ENCODE measurements around a stretch of chr21.

- CAGE, long polyA plus RNA = no peak
- RRBS = 48% methylated on average over 4 of the region's 19 CpGs
Measured at GRCh38 chr21:43758081-43758642, 17.9 kb downstream of the CSTB start.

DNA sequence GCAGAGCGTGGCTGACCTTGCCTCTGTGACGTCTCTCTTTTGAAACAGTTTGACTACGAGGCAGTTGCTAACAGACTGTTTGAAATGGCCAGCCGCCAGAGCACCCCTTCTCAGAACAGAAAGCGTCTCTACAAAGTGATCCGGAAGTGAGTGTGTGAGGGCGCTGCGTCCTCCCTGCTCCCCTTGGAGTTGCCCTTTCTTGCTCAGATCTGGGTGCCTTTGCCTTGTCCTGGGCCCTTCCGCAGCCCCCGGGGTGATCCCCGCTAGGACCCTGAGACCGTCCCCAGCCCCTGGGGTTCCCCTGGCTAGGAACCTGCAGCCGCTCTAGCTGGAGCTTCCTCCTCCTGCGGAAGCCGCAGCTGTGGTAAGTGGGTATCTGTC lies 11.1 kb downstream of the RRP1 start:
- CAGE, long polyA plus RNA = no peak
- RRBS = 97% methylated on average over 5 of the region's 15 CpGs

- CAGE, long polyA plus RNA = no peak
- RRBS = 3% methylated on average over 11 of the region's 34 CpGs
Measured at GRCh38 chr21:43811941-43812865, 22.8 kb downstream of the RRP1 start.

- CAGE, long polyA plus RNA = no peak
- RRBS = no CpG with 5 or more reads among the region's 4 CpGs
Measured at GRCh38 chr21:43962887-43963349, 49.2 kb upstream of the TRAPPC10 start.

DNA sequence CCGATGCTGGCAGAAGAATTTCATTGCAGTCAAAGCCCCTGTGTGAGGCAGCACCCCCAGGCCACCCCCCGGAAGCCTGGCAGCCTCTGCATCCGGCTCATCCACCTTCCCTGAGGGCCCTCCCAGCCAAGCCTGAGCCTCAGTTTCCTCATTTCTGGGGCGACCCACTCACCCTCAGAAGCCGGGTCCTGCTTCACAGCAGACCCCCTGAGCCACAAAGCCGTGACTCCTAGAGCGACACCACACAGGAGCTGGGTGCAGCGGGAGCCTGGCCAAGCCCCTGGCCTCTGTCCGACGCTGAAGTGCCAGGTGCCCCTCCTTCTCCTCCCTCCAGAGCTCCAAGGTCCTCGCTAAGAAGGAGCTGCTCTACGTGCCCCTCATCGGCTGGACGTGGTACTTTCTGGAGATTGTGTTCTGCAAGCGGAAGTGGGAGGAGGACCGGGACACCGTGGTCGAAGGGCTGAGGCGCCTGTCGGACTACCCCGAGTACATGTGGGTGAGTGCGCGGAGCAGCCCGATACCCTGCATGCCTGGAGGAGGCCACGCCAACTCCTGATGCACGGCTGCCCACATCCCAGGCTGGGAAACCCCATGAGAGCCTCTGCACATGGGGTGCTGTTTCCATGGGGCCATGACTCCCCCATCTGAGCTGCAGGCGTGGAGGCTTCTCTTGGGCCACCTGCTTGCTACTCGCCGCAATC lies 43.2 kb upstream of the TRAPPC10 start:
- CAGE, long polyA plus RNA = no peak
- RRBS = 86% methylated on average over 3 of the region's 29 CpGs

DNA sequence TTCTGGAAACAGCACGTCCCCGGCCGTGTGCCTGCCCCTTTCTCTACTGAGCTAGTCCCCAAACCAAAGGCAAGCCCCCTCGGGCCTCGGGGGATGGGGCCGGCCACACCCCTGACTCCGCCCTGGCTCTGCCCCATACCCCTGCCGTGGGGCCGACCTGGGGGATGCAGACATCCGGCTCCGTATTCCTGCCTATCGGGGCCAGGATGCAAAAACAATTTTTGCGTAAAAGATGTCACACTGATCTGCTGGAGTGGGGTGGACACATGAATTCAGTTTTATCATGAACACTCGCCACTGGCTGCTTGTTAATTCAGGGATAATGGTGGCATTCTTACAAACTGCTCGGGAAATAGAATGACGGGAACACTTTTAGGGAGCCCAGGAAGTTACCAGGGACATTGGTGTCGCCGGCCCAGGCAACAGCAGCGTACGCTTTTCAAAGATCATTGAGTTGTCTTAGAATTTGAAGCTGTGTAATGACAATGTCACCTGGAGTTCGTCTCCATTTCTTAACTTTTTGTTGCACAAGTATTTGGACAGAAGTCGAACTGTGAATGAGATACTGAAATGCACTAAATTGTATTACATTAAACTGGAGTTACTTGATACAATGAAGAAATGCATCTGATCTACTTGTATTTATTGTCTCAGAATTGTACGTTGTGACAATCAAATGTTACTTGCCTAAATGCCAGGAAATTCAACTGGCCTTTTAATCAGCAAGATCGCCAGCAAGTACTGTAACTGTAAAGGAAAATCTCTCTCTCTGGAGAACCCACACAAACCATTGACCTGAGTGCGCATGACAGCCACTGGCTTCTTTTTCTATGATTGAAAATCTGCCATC lies 26.0 kb upstream of the TRAPPC10 start:
- CAGE, long polyA plus RNA = no peak
- RRBS = 47% methylated on average over 4 of the region's 25 CpGs

GRCh38 chr21:43991172-43991905 lies 20.8 kb upstream of the TRAPPC10 start:
- CAGE, long polyA plus RNA = no peak
- RRBS = 63% methylated on average over 5 of the region's 35 CpGs

DNA sequence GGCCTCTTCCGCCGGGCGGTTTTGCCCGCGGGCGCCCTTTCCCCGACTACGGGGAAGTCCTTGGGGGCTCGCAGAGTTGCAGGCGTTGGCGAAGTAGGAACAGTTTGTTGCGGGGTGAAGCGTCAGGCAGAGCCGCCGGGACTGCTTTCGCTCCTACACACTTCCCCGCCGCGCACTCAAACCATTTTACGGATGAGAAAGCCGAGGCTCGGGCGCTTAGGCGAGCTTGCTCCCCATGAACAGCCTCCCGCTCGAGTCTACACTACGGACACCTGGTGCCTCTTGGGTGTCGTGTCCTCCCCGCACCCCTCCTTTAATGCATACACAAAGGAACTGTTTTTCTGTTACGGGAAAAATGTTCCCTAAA lies 799 bp downstream of the TRAPPC10 start:
- CAGE, long polyA plus RNA = no peak
- RRBS = no CpG with 5 or more reads among the region's 30 CpGs

DNA sequence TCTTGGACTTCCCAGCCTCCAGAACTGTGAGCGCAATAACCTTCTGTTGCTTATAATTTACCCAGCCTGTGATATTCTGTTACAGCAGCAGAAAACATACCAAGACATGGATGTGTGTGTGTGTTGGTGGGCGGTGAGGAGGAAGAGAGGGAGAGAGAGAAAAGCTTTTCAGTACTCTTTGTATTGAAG lies 23.1 kb downstream of the TRAPPC10 start:
- CAGE, long polyA plus RNA = no peak
- RRBS = no CpG with 5 or more reads among the region's 2 CpGs

GRCh38 chr21:44037518-44038062 lies 25.5 kb downstream of the TRAPPC10 start:
- CAGE, long polyA plus RNA = no peak
- RRBS = no CpG with 5 or more reads among the region's 11 CpGs

GRCh38 chr21:44054422-44055353 lies 42.6 kb downstream of the TRAPPC10 start:
- CAGE, long polyA plus RNA = no peak
- RRBS = no CpG with 5 or more reads among the region's 12 CpGs

DNA sequence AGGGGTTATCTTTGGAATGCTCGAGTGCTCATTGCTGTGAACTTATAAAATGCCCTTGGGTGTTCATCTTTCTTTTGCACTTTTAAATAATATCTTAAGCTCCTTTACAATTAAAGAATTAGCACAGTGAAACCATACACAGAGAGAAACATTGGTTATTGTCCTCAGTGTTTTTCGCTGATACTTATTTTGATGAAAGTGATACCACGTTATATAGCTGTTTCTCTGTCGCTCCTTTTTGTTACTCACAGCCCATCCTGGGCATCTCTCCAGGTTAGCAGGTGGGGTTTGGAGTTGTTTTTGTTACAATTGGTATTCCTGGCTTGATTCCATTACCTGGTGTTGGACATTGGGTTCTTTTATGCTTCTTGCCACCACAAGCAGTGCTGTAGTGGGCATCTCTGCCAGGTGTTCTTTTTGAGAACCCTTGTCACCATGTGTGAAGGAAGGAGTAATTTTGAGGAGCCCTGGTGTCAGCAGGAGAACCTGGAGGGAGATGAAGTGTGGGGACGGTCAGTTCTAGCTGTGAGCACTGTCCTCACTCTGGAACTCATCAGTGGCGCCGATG lies 47.5 kb downstream of the TRAPPC10 start:
- CAGE, long polyA plus RNA = no peak
- RRBS = no CpG with 5 or more reads among the region's 7 CpGs

DNA sequence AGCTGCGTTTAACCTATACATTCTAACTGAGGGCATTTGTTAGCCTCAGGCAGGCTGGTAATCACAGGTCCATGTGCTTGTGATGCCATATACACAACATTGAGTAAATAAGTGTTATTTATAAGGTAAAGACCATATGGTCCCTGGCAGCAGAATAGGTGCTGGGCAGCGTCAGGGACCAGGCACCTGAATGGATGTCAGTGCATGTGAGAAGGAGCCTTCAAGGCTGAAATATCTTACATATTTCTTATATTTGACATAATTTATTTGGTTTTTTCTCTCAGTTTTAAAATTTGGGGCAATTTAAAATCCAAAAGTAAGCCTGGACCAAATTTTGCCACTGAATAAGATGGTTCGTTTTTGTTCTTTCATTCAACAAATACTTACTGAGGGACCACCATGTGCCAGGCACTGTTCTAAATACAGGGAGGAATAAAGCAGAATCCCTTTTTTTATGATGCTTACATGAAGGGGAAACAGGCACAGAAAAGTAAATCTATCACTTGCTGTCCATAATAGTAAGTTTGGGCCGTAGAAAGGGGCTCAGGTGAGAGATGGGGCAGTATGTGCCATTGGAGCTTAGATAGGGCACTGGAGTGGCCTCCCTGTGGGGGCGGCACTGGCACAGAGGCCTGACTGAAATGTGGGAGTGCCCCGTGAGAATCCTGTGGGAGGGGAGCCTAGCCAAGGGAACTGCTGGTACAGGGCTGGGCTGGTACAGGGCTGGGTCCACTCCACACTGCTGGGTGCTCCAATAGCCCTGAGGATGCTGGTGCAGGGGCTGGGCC lies 45.1 kb upstream of the PWP2 start:
- CAGE, long polyA plus RNA = no peak
- RRBS = no CpG with 5 or more reads among the region's 6 CpGs

GRCh38 chr21:44072956-44073594 lies 34.1 kb upstream of the PWP2 start:
- CAGE, long polyA plus RNA = no peak
- RRBS = no CpG with 5 or more reads among the region's 7 CpGs

GRCh38 chr21:44083443-44084464 lies 23.4 kb upstream of the PWP2 start:
- CAGE, long polyA plus RNA = no peak
- RRBS = no CpG with 5 or more reads among the region's 19 CpGs

- CAGE, long polyA plus RNA = no peak
- RRBS = no CpG with 5 or more reads among the region's 23 CpGs
Measured at GRCh38 chr21:44196102-44197014, 44.4 kb downstream of the ICOSLG start.

DNA sequence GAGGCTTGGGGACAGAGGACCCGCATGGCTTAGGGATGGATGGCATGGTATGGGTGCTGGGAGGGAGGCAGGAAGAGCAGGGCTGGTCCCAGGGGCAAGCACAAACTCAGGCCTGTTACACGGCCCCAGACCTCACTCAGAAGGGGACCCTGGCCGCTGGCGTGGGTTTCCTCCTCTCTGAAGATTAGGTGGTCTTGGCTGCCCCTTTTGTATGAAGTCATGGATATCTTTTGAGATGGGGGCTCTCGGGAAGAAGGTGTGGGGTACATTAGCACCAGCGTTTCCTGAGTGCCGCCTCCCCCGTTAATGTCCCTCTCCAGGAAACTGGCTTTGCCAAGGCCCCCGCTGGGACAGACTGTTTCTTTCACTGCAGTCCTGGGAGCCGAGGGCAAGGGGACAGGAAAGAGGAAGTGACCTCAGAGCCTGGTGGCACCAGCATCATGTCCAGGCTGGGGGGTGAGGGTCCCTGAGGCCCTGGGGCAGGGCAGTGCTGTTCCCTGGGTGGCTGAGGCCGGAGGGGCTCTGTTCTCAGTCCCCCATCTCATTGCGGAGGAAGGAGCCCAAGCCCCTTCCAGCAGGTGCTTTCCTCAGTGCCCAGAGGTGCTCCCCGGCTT lies 5.7 kb downstream of the PFKL start:
- CAGE, long polyA plus RNA = no peak
- RRBS = 94% methylated on average over 2 of the region's 13 CpGs

- CAGE, long polyA plus RNA = no peak
- RRBS = 98% methylated on average over 1 of the region's 23 CpGs
Measured at GRCh38 chr21:44324247-44324753, 14.9 kb downstream of the CFAP410 start.

DNA sequence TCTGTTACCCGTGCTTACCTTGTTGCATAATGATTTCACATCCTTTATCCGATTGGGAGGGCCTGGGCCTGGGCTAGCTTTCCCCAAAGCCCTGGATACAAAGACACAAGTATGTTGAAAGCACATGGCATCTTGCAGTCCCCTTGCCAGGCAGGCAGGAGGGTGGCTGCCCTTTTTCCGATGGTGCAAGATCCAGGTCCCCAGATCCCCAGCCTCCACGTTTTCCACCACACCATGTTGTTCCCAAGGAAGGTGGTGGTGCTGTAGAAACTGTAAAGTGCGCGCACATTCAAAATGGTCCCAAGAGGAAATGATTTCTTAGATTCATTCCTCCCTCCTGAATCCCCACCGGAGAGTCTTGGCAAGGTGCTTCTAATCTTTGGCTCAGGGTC lies 706 bp downstream of the TRPM2 start:
- CAGE, long polyA plus RNA = no peak
- RRBS = no CpG with 5 or more reads among the region's 7 CpGs

GRCh38 chr21:44460856-44461821 lies 5.8 kb downstream of the LRRC3 start:
- CAGE, long polyA plus RNA = no peak
- RRBS = 93% methylated on average over 5 of the region's 19 CpGs

Data from mammary epithelial cell (primary cell).